GM12892 (cell line): ENCODE measurements around a stretch of chr18.

DNA sequence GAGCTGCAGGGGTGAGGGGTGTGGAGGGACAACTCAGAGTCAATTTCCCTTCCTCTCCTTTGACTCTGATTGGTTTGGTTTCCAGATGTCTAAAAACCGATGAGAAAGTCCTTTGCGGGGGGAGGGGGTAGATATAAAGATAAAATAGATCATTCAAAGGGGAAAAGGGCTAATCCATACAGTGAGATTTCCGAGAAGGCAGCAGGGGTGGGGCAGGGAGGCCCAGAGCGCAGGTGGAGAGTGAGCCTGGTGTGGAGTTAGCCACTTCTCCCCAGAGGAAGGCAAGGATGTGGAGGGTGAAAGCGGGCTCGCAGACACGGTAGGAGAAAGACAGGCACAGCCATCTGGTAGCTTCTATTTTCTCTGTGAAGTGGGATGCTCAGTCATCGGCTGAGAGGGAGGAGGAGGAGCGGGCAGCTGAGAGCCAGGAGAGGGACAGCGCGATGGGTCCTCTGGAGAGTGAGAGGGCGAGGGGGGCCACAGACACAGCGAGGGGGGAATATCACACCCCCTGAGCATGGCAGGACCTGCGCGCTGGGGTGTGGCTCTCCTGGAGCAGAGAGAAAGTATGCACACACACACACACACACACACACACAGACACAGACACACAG is 153.3 kb upstream of the NDUFV2 start:
- RRBS: no CpG with 5 or more reads among the region's 15 CpGs

- RRBS: no CpG with 5 or more reads among the region's 13 CpGs
These were observed 85.8 kb upstream of the NDUFV2 start for GRCh38 chr18:9016687-9017137.

DNA sequence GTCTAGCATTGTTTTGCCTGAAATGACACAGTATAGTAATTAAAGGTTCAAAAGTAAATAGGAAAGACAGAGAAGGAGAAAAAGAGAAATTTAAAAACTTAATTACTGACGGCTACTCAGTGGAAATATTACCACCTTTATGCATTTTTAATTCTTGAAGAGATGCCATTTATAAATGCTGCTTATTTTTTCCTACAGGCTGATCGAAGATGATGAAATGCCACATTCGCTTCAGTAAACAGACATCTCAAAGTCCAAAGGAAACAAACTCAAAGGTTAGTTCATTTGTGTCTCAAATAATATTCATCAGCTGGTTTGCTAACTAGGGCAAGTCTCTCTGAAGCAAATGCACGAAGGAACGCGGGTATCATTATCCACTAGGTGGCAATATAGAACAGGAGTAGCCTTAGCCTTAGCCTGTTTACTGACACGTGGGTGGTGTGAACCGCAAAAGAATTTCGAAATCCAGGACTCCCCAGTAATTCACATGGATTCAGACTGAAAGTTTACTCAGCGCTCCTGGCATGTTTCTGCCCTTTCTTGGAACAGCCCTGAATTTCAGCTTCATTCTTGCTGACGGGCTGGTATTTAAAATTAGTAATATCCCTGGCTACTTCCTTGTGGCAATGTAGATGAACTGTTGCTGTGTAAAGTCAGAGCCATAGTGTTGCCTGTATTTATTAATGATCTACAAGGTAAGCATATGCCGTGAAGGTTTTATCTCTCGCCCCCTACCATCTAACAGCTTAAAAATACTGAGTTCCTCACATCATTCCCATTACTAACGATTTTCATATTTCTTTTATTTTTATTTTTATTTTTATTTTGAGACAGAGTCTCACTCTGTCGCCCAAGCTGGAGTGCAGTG is 28.9 kb upstream of the NDUFV2 start:
- RRBS: no CpG with 5 or more reads among the region's 15 CpGs

DNA sequence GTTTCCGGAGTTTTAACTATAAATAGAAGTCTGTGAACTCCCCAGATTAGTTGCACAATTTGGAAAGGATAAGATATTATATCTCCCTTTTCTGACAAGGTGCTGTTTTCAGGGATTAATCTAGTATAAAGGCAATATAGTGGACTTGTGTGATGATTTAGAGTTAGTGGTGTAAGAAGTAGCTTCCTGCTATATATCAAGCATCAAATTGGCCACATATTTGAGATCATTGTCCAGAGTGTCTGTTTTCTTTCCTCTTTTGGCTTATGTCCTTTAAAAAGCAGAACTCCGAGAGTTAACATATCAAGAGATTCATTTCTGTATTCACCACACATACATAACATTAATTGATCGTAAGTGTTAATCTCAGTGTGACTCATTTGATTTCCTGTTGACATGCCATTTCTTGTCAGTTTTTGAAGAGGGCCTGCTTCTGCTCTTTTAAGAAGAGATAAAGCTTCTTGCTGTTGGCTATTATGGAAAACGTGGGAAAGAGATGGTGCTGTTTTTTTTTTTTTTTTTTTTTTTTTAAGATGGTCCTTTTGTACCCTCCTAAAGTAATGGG is 15.9 kb downstream of the NDUFV2 start:
- RRBS: no CpG with 5 or more reads among the region's 4 CpGs

DNA sequence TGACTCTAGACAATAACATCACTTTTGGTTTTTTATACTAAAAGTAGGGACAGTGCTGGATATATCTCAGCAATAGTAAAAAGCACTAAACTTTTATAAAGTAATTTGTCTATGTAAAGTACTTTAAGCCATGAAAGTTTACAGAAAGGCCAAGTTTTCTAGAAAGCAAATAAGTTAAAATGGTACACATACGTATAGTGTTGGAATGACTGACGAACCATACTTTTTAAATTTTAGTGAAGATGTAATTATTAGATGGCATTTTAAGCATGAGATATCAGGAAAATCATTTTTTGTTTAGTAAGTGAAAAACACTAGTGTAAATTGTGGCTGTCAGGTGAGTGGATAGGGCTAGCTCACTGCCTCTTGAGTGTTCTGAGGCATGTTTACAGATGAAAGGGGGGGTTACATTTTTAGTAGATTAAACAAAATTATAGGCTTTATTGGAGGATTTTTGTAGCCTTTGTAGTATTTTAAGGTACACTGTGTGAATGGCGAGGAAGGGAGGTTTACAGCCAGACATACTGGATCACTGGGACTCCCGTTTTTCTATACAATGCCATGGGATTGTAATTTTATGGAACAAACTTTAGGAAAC is 4.9 kb upstream of the ANKRD12 start:
- RRBS: no CpG with 5 or more reads among the region's 4 CpGs

- RRBS: no CpG with 5 or more reads among the region's 10 CpGs
These were observed 1.1 kb downstream of the ANKRD12 start for GRCh38 chr18:9137736-9138010.

DNA sequence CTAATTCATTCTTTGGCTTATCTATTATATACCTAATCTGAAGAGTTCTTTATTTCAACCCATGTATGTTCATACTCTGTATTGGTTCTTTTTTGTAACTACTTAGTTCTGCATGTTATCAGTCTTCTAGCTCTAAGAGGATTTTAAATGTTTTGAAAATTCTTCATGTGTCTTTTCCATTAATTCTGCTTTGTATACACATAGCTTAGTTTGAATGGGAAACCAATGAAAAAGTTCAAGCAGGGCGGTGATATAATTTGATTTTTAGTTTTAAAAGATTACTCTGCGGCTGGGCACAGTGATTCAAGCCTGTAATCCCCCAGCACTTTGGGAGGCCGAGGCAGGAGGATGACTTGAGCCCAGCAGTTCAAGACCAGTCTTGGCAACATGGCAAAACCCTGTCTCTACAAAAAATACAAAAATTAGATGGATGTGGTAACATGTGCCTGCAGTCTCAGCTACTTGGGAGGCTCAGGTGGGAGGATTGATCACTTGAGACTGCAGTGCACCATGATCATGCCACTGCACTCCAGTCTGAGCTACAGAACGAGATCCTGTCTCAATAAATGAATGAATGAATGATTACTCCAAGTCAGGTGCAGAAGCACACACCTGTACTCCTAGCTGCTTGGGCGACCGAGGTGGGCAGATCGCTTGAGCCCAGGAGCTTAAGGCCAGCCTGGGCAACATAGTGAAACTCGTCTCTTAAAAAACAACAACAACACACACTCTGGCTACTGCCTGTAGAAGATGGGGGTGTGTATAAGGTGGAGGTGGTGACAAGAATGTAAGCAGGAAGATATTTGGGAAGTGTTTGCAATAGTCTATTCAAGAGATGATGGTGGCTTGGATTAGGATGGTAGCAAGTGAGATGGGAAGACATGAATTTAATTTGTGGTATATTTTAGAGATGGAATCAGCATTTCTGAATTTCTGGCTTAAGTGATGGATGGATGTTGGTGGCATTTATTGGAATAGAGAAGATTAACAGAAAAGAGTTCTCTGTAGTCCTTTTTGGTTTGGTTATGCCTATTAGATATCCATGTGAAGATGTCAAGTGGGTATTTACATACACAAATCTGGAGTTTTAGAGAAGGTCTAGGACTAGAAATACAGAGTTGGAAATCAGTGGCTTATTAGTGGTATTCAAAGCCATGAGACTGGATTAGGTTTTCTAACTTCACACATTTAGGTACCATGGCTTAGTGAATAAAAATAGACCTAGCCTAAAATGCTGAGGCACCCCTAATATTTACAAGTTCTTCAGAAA is 17.7 kb downstream of the ANKRD12 start:
- RRBS: no CpG with 5 or more reads among the region's 8 CpGs

GRCh38 chr18:9400008-9400508 is 65.5 kb downstream of the TWSG1 start:
- RRBS: no CpG with 5 or more reads among the region's 4 CpGs

- RRBS: no CpG with 5 or more reads among the region's 5 CpGs
These were observed 57.3 kb upstream of the RALBP1 start for GRCh38 chr18:9418021-9418369.

GRCh38 chr18:9428787-9429406 is 46.4 kb upstream of the RALBP1 start:
- RRBS: no CpG with 5 or more reads among the region's 7 CpGs

DNA sequence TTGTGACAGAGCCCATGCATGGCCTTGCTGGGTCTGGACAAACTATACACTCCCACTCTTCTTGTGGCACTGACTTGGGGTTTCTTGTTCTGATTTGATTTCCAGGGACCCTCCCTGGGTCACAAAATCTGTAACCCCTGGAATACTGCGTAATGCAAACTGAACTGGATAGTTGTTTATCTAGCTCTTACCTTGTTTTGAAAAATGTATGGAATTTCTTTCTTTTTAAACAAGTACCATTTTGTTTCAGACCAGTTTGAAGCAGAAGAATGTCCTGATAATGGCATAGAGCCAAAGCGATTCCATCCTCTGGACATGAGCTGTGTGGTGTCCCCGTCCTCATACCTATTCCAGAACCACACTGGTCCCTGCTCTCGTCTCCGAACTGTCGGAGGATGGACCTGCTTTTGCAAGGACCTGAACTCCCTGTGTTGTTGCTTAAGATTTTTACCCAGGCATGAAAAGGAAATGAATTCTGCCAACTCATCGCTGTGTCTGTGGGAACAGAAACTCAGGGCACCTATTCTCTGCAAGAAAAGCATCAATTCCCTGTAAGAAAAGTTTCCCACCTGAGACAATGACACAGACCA is 33.5 kb upstream of the PPP4R1 start:
- RRBS: no CpG with 5 or more reads among the region's 7 CpGs

- RRBS: no CpG with 5 or more reads among the region's 17 CpGs
These were observed 26.2 kb downstream of the RAB31 start for GRCh38 chr18:9734170-9734762.

DNA sequence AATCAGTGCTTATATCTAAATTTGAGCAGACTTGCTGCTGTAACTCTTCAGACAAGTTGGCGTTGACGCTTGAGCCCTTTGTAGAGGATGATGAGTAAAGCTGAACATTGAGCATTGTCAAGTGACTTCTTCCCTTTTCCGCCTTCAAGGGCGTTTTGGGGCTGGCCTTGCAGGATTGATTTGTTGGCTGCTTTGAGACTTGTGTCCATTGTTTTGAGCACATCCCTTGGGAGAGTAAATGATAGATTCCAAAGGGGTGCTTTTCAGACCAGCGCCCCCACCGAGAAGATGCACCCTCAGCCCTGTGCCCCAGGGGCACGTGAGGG is 63.8 kb downstream of the RAB31 start:
- RRBS: no CpG with 5 or more reads among the region's 7 CpGs

GRCh38 chr18:9804220-9805145 is 81.3 kb upstream of the TXNDC2 start:
- RRBS: no CpG with 5 or more reads among the region's 10 CpGs

- RRBS: no CpG with 5 or more reads among the region's 5 CpGs
These were observed 33.2 kb downstream of the VAPA start for GRCh38 chr18:9946649-9947738.

DNA sequence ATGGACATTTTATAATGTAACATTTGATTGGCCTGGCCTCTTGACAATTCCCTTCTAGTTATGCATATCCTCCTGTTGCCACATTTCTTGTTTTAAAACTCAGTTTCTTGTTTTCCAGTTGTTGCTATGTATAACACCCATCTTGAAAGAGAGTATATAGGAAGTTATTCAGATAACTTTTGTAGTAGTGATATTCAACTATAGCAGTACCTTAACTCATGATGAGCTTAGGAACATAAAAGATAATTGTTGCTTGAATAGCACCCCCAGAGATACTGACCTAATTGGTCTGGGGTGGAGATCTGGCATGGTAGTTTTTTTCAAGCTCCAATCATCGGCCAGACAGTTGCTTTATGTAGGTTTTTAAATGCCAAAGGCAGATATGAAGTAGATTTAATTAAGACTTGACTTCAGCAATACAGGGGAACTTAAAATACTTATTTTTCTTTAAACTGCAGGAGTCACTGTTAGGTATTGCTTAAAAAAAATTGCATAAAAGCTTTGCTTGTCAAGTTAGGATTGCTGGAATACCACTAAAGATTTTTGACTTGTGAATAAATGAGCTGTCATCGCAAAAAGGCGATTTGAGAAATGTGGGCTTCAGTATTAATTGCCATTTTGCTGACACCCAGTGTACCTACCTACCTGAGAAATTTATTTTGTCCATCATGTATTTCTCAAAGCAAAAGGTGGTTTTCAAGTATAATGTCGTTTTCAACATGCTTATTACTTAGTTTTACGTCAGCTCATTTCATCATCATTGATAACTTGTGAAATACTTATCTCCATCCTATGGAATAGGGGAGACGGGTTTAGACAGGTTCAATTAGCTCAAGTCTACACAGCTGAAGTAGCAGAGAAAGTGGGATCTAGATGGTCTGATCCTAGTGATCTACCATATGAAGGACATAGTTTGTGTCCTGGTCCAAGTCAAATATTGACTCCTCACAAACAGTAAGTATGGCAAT is 44.8 kb downstream of the VAPA start:
- RRBS: no CpG with 5 or more reads among the region's 6 CpGs

GRCh38 chr18:10247190-10248046 is 207.0 kb upstream of the APCDD1 start:
- RRBS: no CpG with 5 or more reads among the region's 28 CpGs

- RRBS: no CpG with 5 or more reads among the region's 4 CpGs
These were observed 121.7 kb upstream of the APCDD1 start for GRCh38 chr18:10332783-10333066.

- RRBS: 26% methylated on average over 5 of the region's 20 CpGs
These were observed 38.9 kb downstream of the PIEZO2 start for GRCh38 chr18:11110431-11110953.

DNA sequence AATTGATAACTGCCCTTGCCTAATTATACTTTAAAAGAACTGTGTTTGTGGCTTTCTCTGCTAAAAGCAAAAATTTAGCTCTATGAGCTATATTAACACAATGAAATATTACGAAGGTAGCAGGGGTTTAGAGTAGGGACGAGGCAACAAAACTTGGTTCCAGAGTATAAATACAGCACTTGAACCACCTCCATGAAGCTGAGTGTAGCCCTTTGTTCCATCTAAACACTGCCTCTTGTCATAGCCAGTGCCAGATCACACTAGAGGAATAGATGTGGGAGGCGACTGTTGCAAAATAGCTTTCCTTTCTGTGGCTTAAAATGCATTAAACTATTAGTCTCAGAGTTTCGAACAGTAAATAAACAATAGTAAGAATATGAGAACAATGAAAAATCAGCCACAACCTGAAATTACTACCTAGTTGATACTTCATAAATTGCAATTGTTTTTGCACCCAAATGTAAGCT is 29.8 kb downstream of the PIEZO2 start:
- RRBS: no CpG with 5 or more reads among the region's 4 CpGs